Vermiform appendix (tissue), 1 donor: ENCODE data around the genes PTER, VIM and ARL5B.

DNA sequence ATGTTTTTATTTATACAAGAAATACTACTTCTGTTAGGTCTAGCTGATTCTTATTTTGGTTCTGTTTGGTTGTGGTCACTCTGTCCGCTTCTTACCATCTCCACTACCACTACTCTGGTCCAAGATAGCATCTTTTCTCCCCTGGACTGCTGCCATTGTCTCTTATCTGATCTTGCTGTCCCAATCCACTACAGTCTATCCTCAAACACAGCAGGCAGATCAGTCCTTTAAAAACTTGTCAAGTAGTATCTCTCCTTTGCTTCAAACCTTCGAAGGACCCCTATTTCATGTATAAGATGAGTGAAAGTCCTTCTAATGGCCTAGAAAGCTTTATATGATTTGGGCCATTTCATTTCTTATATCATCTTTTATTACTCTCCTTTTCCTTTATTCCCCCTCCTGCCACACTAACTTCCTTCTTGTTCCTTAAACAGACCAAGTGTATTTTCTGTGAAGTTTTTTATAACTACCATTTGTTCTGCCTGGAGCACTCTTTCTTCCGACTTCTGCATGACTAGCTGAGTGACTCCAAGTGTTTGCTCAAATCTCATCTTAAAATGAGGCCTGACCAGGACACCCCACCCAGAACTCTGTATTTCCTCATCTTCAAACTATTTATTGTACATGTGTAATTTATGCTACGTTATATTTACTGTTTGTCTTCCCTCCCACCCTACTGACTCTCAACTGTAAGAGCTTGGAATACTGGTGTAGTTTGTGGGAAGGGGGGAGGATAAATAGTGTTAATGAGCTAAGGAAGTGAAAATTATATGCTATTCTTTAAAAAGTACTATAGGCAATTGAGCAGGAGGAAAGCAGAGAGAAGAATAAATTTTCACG lies 3.3 kb downstream of the MINDY3 start:
- PRO-cap: no peak

DNA sequence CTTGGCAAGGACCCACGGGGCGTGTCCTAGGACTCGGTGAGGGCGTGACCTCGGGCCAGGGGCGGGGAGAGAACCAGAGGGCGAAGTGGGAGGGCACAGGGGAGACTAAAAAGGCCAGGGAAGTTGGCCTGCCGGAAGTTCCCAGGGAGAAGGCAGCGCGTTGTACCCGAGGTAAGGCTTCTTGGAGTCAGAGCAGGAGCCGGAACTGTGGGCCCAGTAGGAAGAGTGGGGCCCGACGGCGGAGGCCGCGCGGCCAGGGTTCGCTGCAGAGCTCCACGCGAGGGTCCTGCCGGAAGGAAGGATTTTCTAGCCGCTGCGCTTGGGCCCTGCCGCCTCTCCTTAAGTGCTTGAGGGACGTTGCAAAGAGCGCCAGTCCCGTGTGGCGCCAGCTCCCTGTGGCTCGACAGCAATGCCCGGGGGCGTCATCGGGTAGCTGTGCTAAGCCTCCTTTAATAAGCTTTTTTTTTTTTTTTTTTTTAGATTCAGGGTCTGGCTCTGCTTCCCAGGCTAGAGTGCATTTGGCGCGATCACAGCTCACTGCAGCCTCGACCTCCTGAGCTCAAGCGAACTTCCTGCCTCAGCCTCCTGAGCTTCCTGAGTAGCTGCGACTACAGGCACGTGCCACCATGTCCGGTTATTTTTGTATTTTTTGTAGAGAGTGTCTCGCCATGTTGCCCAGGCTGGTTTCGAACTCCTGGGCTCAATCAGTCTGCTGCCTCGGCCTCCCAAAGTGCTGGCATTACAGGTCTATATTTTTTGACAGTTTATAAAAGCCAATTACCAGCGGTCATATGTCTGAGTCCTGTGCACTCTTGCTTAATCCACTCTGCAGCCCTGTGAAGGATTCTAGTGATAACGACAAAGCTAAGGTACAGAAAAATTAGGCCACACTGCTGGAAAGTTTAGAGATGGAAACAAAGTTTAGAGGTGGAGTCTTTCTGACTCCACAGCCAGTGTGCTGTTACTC lies at the start of gene PTER:
Gene PTER (plus strand): TSS at position 134 of the 967 bp plus-strand sequence.
- PRO-cap: unidirectional peak, plus-strand start at position 76 of the sequence; unidirectional peak, plus-strand start at position 134 of the sequence; unidirectional peak, plus-strand start at position 219 of the sequence; unidirectional peak, minus-strand start at position 571 of the sequence

- PRO-cap: no peak
Observed at GRCh38 chr10:16592541-16593353, 71.1 kb upstream of the C1QL3 start.

DNA sequence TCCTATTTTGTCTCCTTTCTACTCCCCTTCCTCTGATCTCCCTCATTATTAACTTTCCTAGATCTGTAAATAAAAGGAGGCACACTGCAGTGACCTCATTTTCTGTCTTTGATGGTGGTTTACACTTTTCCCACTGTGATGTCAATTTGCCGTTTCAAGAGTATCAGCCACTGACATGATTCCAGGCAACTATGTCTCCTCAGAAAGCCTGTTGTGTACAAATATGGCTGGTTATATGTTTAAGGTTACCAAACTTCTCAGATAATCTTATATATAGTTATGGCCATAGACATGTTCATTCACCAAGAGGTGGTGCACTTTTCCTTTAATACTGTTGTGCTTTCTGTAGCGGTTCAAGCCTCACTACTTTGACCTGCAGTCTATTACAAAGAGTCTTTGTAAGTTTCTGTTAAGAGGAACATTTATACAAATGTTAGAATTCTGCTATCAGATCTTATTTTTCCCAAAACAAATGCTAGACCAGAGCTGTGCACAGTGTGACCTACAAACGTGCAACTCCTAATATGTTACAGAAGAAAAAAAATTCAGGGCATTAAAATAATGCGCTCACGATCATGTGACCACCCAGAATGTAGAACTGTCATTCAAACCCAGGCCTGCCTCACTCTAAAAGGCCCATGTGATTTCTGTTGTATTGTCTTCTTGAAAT lies 147.1 kb upstream of the C1QL3 start:
- PRO-cap: no peak

DNA sequence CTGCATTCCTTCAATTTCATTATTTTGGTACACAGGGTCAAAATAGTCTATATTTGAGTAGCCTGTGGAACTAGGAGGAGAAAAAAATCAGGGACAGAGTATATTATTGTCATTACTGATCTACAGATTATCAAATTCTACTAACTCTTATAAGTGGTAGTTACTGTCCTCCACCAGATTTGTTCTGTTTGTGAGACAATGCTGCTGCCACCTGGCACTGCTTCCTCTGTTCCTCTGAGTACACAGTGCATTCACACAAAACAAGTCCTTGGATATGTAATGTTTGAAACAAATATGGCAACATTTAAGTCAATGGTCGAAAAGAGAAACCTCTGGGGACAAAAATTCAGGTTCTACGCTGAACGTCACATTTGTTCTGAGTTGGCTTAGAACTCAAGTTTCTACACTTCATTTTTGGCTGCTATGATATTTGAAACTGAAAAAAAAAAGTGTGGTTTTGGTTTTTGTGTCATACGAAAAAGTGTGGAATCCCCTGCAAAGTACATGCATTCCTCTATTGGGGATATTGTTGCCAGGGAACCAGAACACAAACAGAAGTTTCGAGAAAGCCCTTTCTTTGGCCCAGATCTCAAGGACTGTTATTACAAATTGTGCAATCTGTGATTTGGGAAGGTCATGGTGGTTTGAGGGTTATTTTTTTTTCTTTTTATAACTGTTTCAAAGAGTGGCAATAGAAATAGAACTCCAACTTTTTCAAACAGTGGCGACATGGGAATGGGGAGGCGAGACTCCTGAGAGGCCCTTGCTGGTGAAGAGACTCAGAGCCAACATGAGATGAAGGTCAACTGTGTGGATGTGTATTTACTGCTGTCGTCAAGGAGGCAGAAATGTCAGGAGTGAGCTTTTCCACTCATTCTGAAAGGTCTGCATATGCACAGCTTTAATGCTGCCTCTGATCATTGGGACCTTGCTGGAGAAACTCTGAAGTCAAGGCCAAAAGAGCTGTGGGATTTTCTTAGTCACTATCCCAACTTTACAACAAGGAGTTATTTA lies 127.5 kb downstream of the CUBN start:
- PRO-cap: bidirectional peak, plus-strand start at position 721 of the sequence, minus-strand start at position 395 of the sequence; bidirectional peak, plus-strand start at position 920 of the sequence, minus-strand start at position 846 of the sequence; unidirectional peak, minus-strand start at position 944 of the sequence

DNA sequence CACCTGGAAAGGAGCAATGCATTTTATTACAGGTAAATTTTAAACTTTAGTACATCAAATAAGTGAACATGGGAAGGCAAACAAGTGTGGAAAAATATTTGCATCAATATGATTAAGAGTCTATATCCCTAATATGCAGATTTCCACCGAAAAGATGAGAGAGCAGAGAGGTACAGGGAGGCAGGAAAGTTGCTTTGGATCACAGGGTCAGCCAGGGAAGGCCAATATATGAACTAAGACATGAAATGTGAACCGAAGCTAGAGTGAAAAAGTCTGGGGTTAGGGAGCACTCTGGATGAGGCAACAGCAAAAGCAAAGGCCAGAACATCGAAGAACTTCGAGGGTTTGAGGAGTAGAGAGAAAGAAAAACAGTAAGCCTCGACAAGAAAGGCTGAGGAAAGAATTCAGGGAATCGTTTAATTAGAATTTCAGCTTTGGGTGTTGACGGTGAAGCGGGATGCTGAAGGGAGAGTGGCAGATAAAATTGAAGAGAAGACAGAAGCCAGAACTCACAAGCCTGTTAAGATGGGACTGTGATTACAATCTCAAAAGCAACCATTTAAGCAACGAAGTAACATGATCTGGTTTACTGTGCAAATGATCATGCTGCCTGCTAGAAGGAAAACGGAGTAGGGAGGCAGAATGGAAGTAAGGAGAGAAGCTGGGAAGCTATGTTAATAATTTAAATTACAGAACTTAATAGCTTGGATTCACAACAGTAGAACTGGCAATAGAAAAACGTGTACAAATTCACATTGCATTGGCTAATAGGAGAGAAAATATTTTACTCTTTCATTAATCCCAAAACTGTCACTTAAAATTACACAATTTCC lies 2.1 kb downstream of the TRDMT1 start:
- PRO-cap: no peak

DNA sequence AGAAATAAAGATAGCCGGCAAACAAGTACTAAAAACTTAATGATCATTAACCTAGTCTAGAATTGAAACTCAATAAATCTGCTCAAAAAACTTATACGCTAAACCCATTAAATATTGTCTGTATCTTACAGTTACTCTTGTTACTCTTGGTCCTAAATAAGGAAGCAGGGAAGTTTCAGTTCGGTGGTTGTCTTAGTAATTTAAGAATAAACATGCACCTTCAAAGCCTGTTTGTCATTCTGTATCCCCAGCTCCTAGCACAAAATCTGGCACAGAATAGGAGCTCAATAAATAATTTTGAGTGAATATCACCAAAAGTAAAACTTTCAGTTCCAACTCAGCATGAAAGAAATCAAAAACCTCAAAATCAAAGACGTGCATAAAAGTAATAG lies 1.1 kb downstream of the TRDMT1 start:
- PRO-cap: unidirectional peak, plus-strand start at position 237 of the sequence

DNA sequence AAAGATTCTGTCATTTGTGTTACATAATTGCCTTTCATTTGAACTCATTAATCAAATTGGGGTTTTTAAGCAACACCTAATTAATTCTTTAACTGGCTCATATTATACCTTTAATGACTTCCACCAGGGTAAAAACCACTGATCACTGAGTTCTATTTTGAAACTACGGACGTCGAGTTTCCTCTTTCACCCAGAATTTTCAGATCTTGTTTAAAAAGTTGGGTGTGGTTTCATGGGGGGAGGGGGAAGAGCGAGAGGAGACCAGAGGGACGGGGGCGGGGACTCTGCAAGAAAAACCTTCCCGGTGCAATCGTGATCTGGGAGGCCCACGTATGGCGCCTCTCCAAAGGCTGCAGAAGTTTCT lies at the start of gene VIM:
Gene VIM (plus strand): TSS at position 320 of the 364 bp plus-strand sequence.
- PRO-cap: bidirectional peak, plus-strand start at position 309 of the sequence, minus-strand start at position 200 of the sequence

DNA sequence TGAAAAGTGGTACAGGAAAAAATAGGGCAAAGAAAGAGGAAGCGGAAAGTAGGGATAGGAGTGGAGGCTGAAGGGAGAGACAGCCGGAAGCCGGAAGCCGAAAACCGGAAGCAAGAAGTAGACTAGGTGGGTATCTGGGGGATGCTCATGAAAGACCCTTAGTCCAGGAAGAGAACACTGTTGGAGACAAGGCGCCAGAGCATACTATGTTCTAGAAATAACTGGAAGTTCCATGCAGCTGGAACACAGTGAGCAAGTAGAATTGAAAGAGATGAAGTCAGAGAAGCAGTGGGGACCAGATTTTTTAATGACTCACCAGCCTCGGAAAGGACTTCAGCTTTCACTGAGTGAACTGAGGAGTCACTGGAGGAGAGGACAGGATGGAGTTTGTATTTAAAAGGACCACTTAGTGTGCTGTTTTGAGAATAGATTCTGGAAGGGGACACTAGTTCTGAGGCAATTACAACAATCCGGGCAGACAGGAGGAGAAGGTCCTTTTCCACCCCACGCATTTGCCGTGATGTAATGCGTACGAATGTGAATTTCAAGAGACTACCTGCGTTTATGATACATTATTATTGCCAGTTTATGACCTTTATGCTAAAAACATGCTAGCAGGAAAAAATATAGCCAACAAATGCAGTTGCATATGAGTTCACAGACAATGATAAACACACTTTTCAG lies 22.3 kb downstream of the ST8SIA6 start:
- PRO-cap: no peak

DNA sequence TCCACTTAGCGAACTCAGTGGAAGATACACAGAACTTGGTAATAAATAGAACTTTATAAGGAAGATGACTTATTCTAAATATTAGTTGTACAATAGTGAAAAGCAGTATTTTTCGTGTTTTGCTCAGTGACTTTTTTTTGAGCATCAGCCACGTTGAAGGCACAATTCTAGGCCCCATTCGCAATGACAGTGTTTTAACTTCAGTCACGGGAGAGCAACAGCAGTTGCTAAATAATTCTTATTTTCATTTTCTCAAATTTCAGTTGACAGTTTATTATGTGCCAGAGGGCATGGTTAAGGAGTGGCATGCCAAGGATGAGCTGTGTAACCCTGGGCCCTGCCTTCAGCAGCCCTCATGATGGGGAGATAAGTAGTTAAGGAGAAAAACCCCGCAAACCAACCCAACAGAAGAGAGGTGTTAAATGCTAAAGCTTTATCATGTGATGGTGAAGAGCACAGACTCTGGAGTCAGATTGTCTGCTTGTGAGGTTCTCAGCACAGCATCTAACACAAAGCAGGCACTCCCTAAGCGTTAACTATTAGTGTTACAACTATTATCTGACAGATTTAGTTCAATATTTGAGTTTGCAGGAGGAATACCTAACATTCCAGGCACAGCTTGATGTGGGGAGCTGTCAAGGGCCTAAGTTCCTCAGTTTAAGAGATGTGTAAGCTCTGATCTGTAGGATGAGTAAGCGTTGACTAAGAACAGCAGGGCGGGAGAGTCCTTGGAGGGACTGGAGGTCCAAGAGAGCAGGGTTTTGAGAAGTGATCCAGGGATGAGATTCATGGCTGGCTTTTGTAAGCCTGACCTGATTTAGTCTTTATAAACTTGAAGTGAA lies 29.6 kb downstream of the STAM start:
- PRO-cap: no peak

GRCh38 chr10:17699423-17699776 lies 52.6 kb upstream of the TMEM236 start:
- PRO-cap: no peak

DNA sequence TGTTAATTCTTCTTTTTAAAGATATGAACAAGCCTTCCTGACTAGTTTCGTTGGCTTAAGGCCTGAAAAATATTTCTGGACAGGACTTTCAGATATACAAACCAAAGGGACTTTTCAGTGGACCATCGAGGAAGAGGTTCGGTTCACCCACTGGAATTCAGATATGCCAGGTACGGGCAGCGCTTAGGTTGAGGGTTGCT lies 54.3 kb downstream of the MRC1 start:
- PRO-cap: no peak

DNA sequence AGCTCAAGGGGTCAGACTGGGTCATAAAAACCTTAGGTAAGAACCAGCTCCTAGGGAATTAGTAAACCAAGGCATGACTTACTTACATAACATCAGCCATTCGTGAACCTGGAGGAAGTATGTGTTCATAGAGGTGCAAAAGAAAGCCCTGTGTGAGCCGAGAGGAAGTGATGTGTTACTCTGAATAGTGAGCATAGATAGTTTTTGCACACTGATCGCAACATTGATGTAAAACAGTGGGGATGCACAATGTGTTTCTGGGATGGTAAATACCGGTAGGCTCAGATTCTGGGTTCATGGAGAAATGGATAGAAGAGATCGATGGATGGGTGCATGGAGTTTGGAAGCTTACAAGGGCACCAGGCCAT lies 22.4 kb downstream of the CACNB2 start:
- PRO-cap: no peak

GRCh38 chr10:18179799-18180374 lies 39.7 kb downstream of the CACNB2 start:
- PRO-cap: no peak

DNA sequence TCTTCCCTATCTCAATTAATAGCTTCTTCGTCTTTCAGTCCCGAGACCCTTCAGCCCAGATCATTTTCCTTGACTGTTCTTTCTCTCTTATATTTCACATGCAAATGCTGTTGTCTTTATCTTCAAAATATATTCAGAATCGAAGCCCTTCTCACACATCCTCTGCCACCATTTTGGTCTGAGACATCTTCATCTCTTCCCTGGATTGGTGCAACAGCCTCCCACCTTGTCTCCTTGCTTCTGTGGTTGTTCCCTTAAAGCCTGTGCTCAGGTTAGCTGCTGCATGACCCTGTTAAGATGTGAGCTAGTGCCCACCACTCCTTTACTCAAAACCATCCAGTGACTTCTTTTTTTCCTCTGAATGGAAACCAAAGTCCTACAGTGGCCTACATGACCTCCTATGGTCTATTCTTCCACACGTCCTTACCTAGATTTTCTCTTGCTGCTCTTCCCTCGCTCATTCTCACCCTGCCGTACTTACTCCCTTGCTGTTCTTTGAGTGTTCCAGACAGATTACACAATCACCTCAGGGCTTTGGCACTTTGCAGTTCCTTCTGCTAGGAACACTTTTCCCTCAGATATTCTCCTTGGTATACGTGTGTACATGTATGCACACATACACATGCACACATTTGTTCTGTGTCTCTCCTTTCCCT lies 131.0 kb downstream of the NSUN6 start:
- PRO-cap: no peak

DNA sequence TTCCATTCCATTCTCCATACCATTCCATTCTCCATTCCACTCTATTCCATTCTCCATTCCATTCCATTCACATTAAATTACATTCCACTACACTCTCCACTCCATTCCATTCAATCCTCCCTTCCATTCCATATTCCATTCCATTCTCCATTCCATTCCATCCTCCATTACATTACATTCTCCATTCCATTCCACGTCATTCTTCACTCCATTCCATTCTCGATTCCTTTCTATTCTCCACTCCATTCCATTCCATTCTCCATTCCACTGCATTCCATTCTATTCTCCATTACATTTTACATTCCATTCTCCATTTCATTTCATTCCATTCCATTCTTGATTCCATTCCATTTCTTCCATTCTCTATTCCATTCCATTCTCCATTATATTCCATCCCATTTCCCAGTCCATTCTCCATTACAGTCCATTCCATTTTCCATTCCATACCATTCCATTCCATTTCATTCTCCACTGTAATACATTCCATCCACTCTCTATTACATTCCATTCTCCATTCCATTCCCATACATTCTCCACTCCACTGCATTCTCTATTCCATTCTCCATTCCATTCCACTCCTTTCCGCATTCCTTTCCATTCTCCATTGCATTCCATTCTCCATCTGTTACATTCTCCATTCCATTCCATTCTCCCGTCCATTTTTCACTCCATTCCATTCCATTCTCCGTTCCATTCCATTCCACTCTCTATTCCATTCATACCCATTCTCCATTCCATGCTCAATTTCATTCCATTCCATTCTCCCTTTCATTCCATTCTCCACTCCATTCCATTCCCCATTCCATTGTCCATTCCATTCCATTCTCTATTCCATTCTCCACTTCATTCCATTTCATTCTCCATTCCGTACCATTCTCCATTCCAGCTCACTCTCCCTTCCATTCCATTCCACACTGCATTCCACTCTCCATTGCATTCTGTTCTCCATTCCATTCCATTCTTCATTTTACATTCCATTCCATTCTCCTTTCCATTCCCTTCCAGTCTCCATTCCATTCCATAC lies 87.3 kb downstream of the NSUN6 start:
- PRO-cap: no peak

- PRO-cap: no peak
Observed at GRCh38 chr10:18637484-18637803, 13.9 kb downstream of the NSUN6 start.

GRCh38 chr10:18658780-18659880 lies at the start of gene ARL5B:
ARL5B (plus strand) TSS chr10:18659431.
- PRO-cap: bidirectional peak, plus-strand start at chr10:18659398, minus-strand start at chr10:18659190; bidirectional peak, plus-strand start at chr10:18659831, minus-strand start at chr10:18659764

- PRO-cap: no peak
Observed at GRCh38 chr10:18737433-18737747, 78.2 kb downstream of the ARL5B start.

GRCh38 chr10:18984633-18984937 lies 64.0 kb upstream of the MALRD1 start:
- PRO-cap: no peak